ENCODE measurements around the genes HABP4 and ZNF510.

DNA sequence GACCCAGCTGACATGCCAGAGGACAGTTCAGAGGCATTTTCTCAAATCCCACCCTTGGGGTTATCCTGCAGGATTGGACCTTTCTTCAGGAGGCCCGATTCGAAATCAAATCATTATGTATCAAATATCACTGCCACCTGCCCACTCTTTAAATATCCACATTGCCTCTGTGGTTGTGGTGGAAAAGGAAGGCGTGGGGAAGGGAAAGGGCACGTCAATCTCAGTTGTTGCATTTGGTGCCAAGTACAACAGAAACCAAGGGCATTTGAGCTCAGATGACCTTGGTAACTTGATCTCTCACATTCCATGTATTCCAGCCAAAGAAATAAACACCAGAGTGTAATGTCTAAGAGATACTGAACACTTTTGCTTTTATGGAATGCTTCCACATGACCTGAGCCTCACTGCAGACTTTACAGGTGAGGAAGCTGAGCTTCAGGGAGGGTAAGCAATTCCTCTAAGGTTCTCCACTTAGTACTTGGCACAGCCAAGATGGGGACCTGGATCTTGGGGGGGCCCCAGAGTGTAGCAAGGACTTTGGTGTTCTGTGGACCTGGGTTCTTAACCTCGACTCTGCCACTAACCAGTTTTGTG lies 224.4 kb downstream of the AOPEP start:
- PRO-cap, 8 experiments, result no peak in any of the 8 experiments

DNA sequence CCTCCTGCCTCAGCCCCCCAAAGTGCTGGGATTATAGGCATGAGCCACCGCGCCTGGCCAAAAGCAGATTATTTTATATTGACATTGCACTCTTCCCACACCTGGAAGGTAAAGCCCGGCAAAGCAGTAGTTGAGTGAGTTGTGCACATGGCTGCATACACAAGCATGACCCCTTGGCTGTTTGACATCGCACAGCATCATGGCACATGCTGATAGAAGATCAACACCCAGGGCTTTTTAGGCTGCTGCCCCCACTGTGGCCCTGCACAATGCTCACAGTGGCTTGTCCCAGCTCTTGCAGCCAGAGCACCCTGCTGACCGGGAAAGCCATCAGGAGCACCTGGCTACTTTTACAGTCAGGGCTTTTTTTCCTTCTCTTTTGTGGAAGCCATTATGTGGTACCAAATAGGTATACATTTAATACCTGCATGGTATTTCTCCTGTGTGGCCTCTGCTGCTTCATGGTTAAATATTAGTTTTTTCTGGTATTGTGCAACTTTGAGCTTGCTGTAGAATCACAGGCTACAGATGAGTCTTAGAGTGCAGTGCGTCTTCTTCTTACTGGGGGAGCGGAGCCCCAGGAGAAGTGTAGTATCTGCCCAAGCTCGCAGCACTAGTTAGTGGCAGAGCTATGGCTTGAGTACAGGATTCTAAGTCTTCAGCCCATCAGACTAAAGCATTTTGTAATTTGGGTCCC lies 264.5 kb downstream of the AOPEP start:
- PRO-cap, 8 experiments, result no peak in any of the 8 experiments

GRCh38 chr9:95005898-95006182 lies 279.3 kb downstream of the AOPEP start:
- PRO-cap, 8 experiments, result no peak in any of the 8 experiments

DNA sequence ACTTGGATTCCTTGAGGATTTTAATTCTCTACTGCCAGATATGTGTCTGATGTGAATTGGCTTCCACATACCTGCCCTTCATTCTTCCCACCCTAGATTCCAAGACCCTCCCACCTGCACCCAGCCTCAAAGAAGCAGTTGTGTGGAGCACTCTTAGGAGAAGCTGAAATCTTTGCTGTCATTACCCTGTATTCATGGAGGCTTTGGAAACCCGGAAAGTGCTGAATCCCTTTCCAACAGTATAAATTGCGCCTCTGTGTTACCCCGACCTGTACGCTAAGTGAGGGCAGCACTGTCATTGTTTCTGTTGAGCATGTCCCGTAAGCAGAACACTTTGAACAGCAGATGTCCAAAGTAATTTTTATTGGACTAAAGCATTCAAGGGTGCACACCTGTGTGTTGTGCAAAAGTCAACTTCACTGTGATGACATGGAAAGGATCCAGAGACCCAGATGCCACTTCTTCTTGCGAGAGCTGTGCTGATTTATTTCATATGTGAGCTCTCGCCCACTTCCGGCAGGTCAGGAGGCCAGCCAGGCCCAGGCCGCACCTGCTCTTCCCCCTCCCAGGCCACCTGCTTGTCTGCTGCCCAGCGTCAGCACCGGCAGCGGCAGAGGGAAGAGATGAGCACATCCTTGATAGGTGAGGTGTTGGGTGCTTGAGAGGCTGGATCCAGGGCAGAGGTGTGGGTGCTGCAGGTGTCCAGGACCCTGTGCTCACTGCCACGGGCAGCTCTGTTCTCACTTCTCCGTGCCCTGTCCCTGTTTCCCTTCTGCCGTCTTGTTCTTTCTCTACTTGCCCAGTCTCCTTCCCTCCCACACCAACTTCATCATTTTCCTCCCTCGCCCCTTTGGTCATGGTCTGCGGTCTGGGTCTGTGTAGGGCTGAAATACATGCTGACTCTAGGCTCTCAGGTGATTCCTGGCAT lies 243.0 kb downstream of the FANCC start:
- PRO-cap, 8 experiments, result no peak in any of the 8 experiments

DNA sequence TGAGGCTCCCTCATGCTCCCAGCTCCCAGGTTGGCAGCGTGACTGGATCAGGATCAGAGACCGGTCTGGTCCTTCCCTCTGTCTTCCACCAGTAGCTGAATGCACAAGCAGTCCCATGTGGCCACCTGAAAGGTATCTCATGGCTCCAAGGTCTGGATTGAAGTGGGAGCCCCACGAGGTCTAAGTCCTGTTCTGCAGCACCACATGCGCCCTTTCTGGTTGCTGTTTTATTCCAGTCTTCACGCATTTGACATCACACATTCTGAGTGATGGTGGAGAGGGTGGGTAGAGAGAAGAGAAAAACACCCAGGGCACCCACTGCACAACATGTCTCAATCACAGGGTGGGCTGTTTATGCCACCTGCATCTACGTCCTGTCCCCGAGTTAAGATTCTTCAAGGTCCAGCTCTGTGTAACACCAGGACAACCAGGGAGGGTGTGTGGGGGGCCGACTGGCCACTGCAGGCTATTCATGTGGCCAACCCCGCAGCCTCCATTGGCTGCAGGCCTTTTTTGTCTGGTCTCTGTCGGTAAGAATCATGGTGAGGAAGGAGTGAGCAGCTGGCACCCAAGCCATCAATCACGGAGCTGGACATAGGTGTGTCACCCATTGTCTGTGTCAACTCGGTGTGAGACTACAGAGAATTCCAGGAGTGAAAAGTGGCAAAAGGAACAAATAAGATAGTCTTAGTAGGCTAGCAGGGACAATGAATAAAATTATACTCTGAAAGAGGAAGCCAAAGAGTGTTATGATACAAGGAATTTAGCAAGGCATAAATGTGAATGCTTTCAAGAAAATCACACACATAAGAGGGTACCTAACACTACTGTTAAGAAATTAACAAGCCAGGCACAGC lies 204.6 kb downstream of the FANCC start:
- PRO-cap, 8 experiments, result no peak in any of the 8 experiments

DNA sequence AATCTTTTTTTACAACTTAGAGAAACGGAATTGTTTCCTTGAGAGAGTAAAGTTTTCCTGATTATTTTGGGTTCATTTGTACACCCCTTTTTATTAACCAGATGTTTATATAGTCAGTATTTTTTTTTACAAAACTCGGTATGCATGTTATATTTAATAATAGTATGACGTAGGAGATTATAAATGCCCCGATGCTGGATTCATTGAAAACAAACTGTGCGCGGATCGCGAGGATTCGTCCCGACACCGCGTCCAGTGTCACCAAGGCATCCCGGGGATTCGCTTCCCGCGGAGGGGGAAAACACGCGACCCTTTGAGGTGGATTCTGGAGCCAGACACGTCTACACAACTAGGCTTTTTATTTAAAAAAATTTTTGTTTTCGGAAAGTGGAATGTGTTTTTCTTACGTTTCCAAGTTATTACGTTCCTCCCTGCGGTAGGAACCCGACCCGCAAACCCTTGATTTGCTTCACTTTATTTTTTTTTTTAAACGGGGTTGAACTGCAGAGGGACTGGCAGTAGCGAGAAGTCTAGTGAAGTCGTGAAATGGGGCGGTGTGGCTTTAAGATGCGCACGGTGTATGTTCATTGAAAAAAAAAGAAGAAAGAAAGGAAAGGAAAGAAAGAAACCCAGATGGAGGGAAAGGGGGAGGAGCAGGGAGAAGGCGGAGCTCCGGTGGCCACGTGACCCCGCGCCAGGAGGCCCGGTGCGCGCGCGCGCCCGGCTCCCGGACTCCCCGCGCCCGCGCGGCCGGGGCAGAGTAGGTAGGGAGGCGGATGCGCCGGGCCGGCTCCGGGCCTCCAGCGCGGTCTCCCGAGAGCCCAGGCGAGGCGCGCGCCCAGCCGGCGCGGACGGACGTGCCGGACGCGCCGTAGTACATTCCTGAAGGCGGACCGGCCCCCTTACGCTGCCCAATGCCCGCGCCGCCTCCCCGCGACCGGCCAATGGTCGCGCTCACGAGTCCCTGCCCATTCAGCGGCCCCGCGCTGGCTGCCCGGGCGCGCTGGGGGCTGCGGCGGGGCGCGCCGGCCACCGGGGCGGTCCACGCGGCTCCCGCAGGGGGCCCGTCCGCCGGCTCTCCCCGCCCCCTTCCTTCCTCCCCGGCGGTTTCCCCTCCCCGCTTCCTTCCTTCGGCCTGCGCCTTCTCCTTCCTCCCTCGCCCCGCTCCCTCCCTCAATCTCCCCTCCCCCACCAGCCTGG lies 1.5 kb upstream of the PTCH1 start:
- PRO-cap, 8 experiments, result peak in 8 of 8 experiments; most common plus-strand start position 732 of the sequence (in 6); most common minus-strand start position 543 of the sequence (in 1)

DNA sequence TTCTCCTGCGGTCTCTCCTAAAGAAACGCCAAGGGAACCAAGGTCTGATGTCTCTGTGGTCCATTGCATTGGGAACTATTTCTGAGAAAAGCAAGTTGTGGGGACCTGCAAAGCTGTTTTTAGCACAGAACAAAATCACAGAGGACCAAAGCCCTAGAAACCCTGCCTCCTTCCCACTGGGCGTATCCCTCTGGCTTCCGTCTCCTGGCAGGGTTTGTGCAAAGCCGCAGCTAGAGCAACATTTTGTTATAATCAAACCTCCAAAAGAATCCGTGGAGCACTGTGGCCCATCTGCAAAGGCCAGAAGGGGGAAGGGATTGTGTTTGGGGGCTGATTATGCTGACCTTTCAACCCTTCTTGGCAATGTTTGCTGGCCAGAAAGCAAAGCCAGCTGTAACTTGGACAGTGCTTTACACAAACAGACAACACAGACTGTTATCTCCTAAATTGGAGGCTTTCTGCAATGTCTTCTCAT lies 121.8 kb upstream of the ERCC6L2 start:
- PRO-cap, 8 experiments, result no peak in any of the 8 experiments

- PRO-cap, 8 experiments, result no peak in any of the 8 experiments
Observed at GRCh38 chr9:95754929-95755505, 120.5 kb upstream of the ERCC6L2 start.

- PRO-cap, 8 experiments, result no peak in any of the 8 experiments
Observed at GRCh38 chr9:95783363-95783989, 92.0 kb upstream of the ERCC6L2 start.

DNA sequence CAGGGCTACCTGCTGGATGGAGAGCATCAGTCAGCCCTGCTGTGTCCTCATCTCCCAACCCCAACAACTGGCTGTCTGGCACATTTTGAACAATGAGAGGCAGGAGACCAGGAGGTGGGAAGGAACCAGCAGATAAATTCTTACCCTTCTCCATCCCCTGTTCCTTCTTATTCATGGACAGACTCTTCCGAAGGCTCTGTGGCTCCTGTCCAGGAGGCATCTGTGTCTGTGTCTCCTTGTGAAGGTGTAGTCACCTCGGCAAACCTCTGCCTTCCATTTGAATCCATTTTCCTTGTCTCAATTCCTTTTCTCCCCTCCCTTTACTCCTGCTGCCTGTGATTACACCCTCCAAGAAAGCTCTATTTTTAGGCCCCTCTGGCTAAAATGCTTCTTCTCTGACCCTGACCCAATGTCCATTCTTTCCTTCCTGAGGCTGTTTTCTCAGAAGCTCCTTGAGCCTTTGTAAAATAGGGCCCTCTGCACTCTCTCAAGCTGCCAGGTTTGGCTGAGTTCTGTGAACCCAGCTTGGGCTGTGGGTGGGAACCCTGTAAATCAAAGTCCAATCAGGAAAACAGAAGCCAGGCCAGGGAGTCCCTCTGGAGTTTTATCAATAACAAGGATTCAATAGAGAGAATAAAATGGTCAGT lies 43.9 kb upstream of the ERCC6L2 start:
- PRO-cap, 8 experiments, result no peak in any of the 8 experiments

DNA sequence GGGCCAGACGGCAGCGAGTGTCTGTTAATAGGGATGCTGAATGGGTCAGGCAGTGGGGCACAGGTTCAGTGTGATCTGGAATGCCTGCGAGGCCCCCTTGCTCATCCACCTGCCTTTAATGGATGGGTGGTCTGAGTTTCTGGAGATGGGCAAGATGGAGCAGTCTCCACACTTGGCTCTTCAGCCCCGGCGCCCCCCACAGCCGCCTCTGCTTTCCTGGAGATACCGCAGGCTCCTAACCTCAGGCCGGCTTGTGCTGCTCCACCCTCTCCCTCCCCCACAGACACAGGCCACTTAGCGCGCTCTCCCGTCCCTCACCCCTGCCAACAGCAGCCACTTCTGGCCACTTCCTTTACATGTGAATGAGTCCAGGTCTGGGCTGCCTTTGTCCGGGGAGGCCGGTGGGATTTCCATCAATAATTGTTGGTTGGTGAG lies 147.2 kb downstream of the ERCC6L2 start:
- PRO-cap, 8 experiments, result peak in 1 of 8 experiments; most common minus-strand start position 210 of the sequence (in 1)

DNA sequence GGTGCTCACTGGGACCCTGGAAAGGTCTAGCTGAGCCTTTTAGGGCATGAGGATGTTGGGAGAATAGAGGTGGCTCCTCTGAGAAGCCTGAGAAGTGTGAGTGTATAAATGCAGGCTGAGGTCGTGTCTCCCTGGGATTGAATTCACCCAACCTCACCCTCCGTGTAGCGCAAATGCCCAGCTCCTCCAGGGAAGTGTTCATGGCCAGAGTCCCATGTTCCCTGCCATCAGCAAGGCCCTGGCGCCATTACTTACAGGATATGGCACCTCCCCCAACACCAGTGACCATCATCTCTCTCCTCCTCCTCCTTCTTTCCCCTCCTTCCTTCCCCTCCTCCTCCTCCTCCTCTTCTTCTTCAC lies 206.8 kb downstream of the HSD17B3 start:
- PRO-cap, 8 experiments, result peak in 4 of 8 experiments; most common minus-strand start position 164 of the sequence (in 4)

- PRO-cap, 8 experiments, result peak in 8 of 8 experiments; most common plus-strand start chr9:96393112 (in 8)
Observed at GRCh38 chr9:96392976-96393298, 9.4 kb upstream of the SLC35D2 start.

DNA sequence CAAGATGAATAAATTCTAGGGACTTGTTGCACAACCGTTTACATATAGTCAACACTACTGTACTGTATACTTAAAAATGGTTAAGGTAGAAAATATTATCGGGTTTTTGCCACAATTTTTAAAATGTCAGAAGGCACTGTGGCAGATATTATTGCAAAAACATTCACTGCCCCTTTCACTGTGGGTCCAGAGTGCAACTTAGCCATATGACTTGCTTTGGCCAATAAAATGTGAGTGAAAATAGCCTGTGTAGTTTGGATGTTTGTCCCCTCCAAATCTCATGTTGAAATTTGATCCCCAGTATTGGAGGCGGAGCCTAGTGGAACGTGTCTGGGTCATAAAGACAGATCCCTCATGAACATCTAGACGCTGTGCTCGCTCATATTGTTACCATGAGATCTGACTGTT lies 9.5 kb downstream of the ZNF367 start:
- PRO-cap, 8 experiments, result no peak in any of the 8 experiments

DNA sequence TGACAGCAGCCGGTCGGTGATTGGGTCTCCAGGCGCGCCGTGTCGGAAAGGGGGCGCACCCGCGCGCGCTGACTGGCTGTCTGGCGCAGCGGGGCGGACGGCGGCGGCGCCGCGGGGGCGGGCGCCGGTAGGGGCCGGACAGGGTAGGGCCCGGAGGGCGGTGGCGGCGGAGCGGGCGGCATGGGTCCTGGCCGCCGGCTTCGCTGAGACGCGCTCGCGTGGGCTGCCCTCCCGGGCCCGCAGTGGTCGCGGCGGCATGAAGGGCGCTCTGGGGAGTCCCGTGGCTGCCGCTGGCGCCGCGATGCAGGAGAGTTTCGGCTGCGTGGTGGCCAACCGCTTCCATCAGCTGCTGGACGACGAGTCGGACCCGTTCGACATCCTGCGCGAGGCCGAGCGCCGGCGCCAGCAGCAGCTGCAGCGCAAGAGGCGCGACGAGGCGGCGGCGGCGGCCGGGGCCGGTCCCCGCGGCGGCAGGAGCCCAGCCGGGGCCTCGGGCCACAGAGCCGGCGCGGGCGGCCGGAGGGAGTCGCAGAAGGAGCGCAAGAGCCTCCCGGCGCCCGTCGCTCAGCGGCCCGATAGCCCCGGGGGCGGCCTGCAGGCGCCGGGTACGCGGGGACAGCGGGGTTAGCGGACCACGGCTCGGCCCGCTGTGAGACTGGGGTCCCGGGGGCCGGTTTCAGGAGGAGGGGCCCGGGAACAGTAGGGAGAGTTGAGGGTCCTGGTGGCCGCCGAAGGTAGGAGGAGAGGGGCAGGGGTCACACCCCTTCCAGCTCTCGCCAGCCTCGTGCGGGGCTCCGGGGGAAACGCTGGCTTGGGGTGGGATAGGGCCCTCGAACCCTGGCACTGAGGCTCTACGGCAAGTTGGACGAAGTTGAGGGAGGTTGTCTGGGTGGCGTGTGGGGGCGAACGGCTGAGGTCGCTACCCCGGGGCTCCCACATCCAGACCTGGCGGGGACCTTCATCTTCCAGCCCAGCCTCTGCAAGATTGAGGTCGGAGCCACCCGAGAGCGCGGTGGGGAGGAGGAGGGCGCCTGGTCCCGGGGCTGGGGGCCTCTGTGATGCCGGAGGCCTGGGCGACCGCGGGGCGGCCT lies at the start of gene HABP4:
Gene HABP4, plus strand, starts transcription at position 146 of the 1,091 bp plus-strand sequence.
- PRO-cap, 8 experiments, result peak in 8 of 8 experiments; most common plus-strand start position 181 of the sequence (in 7); most common minus-strand start position 987 of the sequence (in 2)

DNA sequence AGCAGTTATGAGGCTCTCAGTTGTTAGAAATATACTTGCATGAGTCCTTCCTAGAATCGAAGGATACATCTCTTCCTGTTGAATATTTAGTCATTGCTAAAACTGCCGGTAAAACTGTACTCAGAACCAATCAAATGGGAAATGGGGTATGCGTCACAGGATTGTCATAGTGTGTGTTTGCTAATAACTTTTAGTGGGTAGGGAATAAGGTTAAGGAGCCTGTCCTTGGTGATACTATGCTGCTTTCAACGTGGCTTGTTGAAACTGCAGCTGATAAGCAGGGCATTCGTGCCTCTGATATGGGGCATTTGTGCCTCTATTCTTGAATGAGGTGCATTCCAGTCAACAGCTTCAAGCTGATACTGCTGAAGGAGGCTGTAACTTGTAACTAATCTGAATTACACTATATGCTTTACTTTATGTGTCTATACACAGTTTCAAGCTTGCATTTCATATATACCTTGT lies 26.6 kb downstream of the HABP4 start:
- PRO-cap, 8 experiments, result no peak in any of the 8 experiments

DNA sequence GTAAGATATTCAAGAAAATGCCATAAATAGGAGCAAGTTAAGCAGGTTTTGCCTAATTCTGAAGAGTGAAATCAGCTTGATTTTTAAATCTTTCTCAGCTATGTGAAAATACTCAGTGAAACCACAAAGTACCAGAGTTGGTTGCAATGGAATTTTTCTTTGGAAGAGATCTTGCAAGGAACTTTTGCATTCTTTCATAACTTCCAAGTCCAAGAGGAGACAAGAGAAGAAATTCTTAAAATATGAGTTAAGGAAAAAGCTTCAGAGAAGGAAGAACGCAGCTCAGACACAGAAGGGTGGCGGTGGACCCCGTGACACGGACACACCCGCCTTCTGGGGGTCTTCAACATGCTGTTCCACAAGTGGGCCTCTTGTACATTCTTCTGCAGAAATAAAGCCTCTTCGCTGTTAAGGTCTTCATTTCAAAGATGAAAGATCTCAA lies 64.5 kb downstream of the HABP4 start:
- PRO-cap, 8 experiments, result no peak in any of the 8 experiments

DNA sequence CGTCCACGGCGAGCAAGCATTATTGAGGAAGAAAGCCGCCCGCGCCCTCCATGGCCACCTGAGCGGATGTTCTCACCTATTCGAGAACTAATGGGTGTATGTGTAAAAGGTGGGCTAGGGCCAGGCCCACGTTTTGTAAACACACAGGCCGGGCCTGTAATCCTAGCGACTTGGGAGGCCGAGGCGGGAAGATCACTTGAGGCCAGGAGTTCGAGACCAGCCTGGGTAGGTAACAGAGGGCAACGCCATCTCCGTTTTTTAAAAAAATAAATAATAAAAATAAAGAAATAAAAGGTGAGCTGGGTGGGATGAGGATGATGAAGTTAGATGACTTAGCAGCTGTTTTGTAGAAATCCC lies 362 bp upstream of the PRXL2C start:
- PRO-cap, 8 experiments, result peak in 1 of 8 experiments; most common plus-strand start position 298 of the sequence (in 1); most common minus-strand start position 74 of the sequence (in 1)

- PRO-cap, 8 experiments, result peak in 8 of 8 experiments; most common plus-strand start chr9:96778176 (in 2); most common minus-strand start chr9:96778066 (in 7)
Observed at GRCh38 chr9:96777149-96778526, at the start of gene ZNF510. TSS of gene ZNF510 (minus strand) at chr9:96778087.

DNA sequence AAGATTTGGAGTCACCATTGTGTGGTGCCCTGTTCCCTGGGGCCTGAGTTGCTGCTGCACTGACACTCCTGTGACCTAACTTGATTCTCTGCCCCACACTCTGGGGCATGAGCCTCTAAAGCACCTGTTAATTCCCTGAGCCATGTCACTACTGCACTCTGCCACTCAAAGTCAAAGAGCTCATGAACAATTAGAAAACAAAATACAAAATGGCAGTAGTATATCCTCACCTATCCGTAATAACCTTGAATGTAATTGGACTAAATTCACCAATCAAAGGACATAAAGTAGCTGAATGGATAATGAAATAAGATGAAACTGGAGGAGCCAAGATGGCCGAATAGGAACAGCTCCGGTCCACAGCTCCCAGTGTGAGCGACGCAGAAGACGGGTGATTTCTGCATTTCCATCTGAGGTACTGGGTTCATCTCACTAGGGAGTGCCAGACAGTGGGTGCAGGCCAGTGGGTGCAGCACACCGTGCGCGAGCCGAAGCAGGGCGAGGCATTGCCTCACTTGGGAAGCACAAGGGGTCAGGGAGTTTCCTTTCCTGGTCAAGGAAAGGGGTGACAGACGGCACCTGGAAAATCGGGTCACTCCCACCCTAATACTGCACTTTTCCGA lies 18.9 kb upstream of the ZNF510 start:
- PRO-cap, 8 experiments, result no peak in any of the 8 experiments